Ileum (tissue), 1 donor: ENCODE results near the genes GALR3 and MAFF.

DNA sequence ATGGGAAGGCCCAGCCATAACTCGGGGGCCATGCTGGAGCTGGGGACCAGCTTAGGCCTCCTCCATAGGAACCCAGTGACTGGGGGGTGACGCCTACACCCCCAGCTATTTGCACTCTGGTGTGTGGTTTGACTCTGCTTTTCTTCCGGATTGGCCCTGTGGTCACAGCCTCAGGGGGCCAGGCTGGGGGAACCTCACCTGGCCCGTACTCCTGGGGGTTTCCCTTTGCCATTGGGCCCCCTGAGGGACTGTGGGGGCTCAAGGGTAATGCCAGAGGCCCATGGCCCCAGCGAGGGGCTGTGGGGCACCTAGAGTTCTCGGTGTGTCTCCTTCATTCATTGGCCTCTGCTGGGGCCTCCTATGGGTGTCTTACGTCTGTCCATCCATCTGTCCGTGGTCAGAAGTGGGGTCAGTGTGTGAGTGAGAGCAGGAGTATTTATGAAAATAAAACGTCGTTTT is 6.3 kb upstream of the SH3BP1 start:
- PRO-cap = no peak

- PRO-cap = no peak
Observed at GRCh38 chr22:37739035-37739909, 42.4 kb downstream of the TRIOBP start.

DNA sequence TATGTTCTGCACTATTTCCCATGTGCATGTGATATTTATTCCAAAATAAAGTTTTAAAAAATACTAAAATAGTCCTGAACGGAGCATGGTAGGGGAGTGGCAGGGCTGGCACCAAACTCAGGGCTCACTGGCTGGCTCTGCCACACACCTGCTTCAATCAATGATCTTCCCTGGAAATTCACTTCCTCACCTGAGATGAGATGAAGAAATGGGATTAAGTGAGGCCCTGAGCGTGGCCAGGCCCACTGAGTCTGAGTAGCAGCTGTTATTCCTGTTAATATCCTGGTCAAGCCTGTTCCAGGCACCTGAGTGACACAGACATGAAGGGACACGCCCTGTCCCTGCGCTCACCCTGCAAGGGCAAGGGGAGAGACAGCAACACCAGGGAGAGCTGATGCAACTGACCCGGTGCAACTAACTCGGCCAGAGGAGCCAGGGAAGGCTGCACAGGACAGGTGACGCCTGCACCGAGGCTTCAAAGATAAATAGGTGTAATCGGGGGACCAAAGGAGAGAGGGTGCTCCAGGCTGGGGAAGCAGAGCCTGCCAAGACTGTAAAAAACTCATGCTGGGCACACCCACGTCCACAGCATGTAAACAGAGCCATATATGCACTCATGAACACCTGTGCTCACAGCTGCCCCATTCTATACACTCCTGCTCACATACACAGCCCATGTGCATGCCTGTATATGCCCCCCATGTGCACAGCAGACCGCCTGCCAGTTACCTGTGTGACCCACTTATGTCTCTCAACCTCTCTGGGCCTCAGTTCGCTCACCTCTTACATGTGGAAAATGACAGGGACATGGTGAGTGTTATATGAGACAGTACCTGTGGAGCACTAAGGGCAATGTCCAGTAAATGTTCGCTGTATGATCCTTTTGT is 20.1 kb upstream of the H1-0 start:
- PRO-cap = unidirectional peak, minus-strand start at position 253 of the sequence

DNA sequence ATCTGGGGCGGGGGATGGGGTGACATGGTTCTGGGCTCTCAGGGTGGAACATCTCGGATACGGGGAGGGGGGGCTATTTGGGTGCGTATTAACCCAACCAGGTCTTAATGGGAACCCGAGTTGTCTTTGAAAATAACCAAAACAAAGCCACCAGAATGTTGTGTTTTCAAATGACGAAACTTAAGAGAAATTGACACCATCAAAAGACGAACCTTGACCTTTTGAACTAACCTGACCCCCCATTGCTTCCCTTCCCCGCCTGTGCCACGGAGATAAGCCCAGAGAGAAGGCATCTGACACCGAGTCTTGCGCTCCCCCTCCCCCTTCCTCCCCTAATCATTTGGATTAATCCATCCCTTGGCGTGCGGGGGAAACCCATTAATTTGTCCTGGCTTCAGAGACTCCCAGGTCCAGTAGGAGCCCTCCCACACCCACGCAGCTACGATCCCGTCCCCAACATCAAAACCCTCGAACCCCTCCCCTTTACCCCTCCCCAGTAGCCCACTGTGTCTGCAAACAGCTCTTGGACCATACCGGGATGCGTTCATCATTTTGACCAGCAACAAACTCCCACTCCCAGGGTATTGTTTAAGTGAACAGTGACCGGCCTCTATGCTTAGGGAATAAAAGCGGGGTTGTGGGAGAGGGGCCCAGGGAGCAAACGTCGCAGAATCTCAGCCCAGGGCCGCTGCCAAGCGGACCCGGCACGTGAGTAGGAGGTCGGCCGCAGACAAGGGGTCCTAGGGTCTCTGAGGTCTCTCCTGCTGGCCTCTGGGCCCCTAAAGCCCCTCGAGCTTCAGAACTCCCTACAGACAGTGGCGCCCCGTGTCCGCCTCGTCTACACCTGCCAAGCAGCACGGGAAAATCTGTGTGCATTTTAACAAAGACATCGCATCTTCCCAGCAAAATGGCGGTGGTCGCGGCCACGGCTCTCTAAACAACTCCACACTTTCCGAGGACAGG is 1.6 kb upstream of the H1-0 start:
- PRO-cap = unidirectional peak, plus-strand start at position 281 of the sequence

DNA sequence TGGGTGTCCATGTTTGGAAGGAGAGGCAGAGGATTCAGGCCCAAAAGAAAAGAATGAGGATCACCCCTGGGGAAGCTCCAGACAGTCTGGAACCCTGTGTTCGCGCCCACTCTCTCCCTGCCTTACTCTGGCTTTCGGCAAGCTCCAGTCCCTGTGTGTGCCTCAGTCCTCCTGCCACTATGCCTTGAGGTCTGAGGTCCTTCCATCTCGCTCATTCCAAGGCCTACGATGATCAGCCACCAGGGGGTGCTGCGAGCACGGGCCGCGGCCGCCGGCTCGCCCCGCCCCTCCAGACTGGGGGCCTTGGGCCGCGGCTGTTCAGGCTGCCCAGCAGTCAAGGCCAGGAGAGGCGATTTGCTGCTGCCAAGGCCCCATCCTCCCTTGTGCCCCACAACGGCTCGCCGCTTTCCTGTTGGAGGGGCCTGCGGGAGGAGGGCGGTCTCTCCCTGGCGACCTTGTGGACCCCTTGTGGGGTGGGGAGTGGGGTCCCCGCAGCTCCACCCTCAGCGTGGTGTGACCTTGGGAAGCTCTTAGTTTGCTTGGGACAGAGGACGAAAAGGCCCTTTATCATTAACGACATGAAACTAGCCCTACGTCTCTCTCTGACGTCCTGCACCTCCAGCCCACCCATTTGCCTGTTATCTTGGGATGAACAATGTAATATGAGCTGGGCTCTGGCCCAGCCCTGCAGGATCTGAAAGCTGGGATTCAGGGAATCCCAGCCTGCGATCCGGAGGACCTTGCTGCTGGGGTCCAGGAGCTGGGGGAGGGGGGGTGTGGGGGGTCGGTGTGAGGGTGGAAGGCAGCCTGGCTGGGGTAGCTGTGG is 5.4 kb upstream of the GALR3 start:
- PRO-cap = unidirectional peak, plus-strand start at position 333 of the sequence

DNA sequence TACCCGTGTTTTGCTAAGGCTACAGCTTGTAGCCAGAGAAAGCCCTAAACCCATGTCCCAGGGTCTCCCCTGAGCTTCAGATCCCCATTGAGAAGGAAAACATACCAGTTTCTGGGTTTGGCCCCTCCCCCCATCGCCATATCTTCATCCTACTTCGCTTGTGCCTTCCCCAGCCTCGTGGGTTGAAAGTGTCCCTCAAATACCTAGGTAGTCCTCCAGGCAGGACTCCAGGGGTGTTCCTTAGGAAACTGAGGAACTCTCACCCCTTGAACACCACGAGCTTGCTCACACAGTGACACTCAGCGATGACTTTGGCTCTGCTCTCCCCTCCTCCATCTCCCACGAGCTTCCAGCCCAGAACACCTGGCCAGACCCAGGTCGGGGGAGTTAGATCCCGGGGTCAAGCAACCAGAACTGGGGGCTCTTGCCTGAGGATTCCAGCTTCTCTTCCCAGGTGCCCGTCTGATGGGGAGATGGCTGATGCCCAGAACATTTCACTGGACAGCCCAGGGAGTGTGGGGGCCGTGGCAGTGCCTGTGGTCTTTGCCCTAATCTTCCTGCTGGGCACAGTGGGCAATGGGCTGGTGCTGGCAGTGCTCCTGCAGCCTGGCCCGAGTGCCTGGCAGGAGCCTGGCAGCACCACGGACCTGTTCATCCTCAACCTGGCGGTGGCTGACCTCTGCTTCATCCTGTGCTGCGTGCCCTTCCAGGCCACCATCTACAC is at the start of gene GALR3:
Gene GALR3 (plus strand): TSS at position 449 of the 724 bp plus-strand sequence.
- PRO-cap = no peak

GRCh38 chr22:37852098-37852709 is 3.0 kb downstream of the EIF3L start:
- PRO-cap = no peak

- PRO-cap = no peak
Observed at GRCh38 chr22:37911232-37911637, 5.1 kb downstream of the MICALL1 start.

GRCh38 chr22:37920169-37920454 is 14.0 kb downstream of the MICALL1 start:
- PRO-cap = no peak

- PRO-cap = no peak
Observed at GRCh38 chr22:37999714-38000429, 15.5 kb upstream of the SOX10 start.

DNA sequence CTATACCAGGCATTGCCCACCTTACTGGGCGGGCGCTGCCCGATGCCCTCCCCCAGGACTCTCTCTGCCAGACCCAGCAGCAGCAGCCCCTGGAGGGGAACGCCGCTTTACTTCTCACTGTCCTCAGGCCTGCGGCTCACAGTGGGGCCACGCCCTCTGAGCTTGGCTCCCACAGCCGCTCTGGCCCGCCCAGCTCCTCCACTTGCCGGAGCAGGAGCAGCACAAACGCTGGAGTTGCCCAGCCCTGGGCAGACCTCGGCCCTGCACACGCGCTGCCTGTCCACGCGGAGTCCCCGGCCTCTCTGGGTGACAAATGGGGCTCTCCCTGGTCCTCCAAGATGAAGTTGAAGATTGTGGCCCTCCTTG is 406 bp upstream of the BAIAP2L2 start:
- PRO-cap = bidirectional peak, plus-strand start at position 201 of the sequence, minus-strand start at position 140 of the sequence

GRCh38 chr22:38120619-38120951 is 10.1 kb upstream of the BAIAP2L2 start:
- PRO-cap = no peak

DNA sequence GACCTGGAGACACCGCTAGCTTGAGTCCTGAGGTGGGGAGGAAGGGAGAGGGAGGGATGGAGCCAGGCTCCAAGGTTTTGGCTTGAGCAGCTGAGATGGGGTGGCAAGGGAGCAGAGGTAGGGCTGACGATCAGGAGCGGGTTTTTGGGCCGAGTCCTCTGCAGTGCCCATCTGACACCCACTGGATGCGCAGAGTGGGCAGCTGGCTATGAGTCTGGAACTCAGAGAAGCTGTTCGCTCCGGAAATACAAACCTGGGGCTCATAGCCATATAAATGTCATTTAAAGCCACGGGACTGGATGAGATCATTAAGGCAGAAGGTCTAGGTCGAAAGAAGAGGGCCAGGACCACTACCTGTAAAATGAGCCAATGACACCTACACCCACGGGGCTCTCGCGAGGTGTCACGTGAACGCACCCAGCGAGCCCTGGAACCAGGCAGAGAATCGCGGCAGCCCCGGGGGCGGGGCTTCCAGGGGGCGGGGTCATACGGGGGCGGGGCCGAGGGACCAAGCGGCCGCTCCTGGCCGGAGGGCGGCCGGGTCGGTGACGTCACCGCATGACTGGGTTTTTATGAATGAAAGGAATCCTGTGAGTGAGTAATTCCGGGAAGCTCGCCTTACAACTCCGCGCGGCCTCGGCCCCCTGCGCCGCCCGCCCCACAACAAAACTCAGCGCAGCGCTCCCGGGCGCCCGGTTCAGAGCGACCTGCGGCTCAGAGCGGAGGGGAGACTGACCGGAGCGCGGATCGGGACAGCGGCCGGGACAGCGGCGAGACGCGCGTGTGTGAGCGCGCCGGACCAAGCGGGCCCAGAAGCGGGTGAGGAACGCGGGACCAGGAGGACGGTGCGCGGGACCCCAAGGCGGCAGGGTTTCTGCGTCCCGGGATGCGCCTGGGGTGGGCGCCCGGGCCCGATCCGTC is at the start of gene MAFF:
Gene MAFF (plus strand): TSS at position 601 of the 921 bp plus-strand sequence.
- PRO-cap = bidirectional peak, plus-strand start at position 601 of the sequence, minus-strand start at position 397 of the sequence

DNA sequence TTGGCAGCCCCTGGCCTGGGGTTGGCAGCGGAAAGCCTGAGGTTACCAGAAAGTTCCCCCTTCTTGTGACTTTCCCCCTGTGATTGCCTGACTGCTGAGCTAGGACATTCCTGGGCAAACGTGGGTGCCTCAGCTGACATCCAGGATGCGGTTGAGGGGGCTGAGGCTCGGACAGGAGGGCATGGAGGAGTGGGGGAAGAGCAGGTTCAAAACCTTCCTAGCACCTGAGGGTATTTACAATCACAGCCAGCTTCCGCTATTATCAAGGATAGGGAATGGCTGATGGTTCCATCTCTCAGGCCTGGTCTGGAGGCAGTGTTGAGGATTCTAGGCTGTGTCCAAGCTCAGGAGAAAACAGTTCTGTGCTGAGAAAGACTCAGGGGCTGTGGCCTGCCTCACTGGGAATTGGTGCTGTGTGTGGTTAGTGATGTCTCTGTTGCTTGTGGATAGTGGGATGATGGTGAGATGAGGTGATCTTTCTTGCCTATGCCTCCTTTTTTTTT is 4.1 kb downstream of the MAFF start:
- PRO-cap = no peak

DNA sequence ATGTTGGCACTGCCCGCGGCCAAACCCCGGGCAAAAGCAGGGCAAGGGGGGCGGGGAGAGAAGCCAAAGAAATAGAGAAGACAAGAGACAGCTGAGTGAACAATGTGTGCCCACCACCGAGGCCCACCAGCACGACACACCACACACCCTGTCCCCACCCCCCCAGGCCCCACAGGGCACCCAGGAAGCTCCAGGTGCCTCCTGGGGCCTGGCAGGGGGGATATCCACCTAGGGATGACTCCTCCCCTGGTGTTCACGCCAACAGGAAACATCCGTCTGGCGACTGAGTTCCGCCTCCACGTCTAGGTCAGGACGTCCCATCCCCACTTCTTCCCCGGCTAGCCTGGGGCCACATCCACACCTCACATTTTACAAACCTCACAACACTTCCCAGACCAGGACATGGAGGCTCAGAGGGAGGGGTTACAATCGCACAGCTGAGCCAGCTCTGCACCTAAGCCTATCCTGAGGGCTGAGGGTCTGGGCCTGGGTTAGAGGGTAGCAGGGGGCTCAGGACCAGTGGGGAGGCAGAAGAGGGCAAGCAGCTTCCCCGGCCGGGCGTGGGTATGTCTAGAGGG is 20.9 kb downstream of the MAFF start:
- PRO-cap = no peak

GRCh38 chr22:38228494-38229434 is 27.0 kb downstream of the MAFF start:
- PRO-cap = no peak

DNA sequence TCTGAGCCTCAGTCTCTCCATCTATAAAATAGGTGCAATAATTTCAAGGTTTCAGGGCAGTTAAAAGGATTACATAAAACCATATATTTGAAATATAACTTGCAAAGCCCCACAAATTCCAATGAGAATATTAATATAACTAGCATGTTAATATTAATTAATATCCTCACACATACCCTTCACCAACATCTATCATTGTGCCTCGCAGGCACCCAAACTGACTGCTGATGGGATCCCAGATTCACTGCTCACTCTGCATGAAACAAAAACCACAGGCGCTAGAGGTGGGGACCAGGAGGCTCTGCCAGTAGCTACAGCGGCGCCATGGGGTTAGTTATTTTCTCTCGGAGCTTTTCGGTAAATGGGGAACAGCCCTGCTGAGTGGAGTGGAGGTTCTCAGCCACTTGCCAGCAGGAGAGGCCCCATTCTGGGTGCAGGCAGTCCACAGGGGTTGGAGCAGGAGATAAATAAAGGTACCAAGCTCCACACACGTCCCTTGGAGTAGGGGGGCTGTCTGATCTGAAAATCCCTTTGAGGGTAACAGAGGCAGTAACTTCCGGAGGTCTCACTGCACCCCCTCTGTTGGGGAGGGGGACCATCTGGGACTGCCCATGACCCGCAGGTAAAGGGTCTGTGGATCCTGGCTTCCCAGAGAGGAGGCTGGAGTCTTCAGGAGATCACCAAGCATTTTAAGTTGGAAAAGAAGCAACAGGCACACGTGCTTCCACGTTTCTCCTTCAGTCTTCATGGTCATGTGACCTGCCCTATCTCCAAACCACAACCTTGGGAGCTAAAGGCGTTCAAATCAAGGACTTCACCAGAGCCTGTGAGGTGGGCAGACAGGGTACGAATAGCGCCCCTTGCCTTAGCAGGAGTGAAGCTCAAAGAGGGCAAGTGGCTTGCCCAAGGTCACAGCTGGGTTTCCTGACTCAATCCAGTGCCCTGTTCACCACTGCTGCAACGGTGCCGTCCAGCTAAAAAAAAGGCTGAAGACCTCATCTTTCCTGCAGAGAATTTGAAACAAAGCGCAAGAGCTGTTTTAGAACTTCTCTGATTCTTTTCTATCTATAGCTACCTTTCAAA is 6.9 kb downstream of the TMEM184B start:
- PRO-cap = no peak

- PRO-cap = no peak
Observed at GRCh38 chr22:38298598-38299089, 18.6 kb downstream of the CSNK1E start.

DNA sequence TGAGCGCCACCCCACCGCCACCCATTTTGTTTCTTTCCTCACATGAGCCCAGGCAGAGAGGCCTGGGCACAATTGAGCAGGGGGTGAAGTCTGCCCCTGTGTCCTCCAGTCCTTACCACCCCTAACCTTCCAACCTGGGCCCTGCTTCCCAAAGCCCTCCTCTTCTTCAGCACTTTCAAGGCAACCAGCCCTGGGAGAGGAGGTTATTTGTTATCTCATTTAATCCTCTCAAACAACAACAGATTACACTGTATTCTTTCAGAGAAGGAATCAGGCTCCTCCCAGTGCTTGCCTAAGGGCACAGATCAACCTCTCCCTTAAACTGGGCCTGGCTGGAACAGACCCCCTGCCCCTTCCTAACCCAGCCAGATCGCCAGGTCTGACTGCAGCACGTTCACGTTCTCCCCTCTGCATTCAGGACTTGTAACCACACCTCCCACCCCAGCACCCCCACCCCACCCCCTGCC is 2.0 kb upstream of the CSNK1E start:
- PRO-cap = no peak

DNA sequence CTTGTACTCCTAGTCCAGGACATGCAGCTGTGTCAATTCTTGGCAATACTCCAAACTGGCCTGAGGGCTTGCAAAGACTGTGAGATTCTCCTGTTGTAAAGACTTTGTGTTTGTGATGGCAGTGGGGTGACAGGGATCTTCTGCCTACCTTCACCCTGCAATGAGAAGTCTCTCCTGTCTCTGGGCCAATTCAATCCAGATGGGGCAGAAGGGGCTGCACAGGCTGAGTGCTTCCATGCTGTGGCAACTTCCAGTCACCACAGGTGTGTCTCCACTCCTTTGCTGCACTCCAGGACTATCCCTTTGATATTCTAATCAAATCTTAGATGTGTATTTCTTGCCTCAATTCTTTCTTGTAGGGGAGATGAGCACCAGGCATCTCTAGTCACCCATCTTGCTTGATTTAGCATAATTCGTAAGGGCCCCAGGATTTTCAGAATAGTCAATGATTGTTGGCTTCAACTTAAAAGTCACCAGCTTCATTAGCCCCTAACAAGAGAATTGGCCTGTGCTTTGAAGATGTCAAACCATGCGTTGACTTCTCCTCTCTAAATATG is 58.2 kb upstream of the CSNK1E start:
- PRO-cap = no peak